M059J (cell line): ENCODE measurements around a stretch of chr21.

- RAMPAGE, long total RNA: no peak
Observed at GRCh38 chr21:35256443-35257068, 207.5 kb upstream of the RUNX1 start.

- RAMPAGE, long total RNA: no peak
Observed at GRCh38 chr21:35324801-35325347, 275.8 kb upstream of the RUNX1 start.

DNA sequence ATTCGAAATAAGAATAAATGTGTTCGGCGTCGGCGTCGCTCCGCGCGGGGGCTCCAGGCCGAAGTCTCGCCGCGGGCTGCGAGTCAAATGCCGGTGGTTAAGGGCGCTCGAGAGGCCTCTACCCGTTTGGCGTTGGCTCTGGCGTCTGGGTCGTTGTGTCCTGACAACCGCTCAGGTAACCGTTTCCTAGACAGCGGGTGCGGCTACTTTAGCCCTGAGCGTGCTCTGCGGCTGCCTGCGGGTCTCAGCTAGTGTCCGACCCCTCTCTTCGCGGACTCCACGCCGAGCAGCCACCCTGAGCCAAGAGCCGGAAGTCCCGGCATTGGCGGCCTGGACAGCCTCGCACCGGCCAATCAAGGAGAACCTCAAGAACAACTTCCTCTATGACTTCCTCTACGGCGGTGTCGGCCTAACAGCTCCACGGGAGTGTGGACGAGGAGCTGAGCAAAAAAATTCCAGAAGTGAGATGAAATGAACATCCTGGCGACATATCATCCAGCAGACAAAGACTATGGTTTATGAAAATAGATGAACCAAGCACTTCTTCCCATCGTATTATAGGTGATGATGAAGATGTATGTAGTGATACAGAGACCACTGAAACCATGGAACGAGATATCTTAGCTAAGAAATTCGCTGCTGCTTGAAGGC, 173.3 kb downstream of the SETD4 start:
- RAMPAGE, long total RNA: no peak

- RAMPAGE, long total RNA: no peak
Observed at GRCh38 chr21:36004909-36005831, 55.2 kb downstream of the SETD4 start.

- RAMPAGE, long total RNA: no peak
Observed at GRCh38 chr21:36337643-36338182, 17.7 kb downstream of the MORC3 start.

DNA sequence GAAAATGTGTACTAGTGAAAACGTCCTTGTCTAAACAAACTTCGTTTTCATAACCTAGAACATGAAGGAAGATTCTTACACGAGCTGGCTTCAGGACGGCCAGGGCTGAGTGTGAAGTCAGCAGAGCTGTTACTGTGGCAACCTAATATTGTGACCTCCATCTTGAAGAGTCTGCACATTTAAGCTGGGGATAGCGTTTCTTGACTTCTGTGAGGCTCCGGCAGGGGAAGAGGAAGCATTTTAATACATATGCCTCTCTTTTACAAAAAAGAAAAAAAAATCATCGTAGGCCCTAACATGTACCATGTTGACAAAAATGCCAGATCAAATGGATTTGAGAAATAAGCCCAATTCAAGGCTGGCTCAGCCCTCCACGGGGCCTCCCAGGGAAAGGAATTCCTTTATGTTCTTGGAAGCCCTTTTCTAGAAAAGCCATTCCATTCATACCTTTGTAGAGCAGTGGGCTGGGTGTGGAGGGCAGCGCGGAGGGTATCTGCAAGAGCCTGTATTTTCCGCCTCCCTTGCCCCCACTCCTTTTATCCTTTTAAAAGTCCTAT, 51.1 kb downstream of the SIM2 start:
- RAMPAGE, long total RNA: no peak

- RAMPAGE, long total RNA: no peak
Observed at GRCh38 chr21:36788096-36788866, 89.4 kb downstream of the SIM2 start.

- RAMPAGE, long total RNA: no peak
Observed at GRCh38 chr21:36792092-36792894, 93.4 kb downstream of the SIM2 start.

DNA sequence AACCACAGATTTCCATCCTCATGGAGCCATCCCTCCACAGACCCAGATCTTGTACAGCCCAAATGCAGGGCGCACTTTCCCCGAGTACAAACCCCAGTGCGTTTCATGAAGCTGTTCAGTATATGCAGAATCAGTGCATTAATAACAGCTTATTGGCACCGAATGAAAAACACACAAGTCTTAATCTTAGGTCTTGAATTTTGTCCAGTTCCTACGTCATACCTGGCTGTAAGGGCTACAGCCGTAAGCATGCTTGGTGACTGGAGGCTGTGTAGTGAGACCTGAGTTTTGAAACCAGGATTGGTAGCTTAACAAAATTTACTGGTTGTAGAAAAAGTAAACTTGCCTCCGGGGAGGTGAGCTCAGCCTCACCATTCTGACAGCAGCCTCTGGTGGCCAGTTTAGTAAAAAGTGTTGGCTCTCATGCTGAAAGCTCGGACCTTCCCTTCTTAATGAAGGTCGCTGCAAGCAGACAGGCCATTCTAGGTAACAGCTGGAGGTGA, 49.1 kb downstream of the HLCS start:
- RAMPAGE, long total RNA: no peak

DNA sequence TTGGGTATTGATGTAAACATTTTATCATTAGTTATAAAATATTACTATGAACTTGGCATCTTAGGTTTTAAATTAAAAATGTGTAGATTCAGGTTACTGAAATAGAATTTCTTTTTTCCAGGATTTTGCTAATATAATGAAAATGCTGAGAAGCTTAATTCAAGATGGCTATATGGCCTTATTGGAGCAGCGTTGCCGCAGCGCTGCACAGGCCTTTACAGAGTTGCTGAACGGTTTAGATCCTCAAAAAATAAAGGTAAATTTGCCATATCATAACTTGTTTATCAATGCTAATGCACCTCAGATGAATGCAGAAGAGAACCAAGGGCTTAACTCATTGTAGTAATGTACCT, 62.2 kb downstream of the TTC3 start:
- RAMPAGE, long total RNA: no peak

DNA sequence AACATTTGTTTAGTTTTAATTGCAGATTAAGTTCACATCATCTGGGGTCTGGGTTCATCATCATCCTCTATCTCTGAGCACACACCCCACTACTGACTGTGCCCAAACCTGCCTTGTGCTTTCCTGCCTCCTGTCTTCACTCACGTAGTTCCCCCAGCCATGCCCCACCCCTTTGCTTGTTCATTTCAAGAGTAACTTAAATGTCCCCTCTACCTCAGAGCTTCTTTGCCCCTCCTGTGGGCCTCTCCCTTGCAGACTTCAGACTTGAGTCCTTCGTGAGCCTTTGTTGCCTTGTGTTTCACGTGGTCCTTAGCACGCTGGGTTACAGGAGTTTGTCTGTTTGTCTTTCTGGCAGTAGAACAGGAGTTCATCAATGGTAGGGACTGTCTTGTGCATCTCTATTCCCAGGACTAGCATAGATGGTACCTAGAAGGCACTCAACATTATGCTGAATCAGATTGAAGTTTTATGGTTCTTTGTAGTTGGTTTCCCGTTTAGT, 86.0 kb downstream of the TTC3 start:
- RAMPAGE, long total RNA: no peak

- RAMPAGE, long total RNA: no peak
Observed at GRCh38 chr21:37197755-37198560, 69.2 kb downstream of the VPS26C start.

- RAMPAGE, long total RNA: no peak
Observed at GRCh38 chr21:37257152-37257931, 9.8 kb downstream of the VPS26C start.

DNA sequence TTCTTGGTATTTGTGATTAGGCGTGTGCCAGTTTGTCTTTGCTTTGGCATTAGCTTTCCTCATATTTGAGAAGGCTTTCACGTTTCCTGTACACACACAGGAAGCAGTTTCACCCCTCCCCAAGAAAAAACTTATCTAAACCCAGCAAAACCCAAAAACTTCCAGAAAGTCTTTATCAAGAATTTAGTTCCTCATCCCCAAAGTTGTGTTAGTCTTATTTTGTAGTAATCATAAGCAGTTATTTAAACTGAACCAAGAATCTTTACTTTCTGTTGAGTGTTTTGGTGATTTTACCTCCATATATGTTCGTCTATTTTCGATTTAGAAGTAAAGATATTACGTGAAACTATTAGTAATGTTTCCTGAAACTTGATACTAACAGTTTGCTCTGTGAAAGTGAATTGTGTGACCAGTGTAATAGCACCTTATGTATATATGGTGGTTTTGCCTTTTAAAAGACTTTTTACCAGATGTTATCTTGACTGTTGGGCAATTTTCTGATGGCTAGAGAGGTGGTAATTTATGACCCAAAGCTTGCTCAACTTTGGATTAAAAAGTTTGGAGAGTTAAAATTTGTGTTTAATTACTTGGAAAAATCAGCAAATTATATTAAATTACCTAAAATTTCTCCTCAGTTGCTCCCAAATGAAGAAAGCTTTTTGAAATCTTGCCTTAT, 4.1 kb downstream of the DYRK1A start:
- RAMPAGE, long total RNA: no peak

DNA sequence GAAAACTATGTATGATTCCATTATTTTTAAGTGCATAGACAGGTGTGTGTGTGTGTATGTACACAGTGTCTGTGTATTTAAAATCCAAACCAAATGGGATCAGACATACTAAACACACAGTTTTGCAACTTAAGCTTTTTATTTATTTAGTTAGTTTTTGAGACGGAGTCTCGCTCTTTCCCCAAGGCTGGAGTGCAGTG, 10.3 kb downstream of the DYRK1A start:
- RAMPAGE, long total RNA: no peak

- RAMPAGE, long total RNA: no peak
Observed at GRCh38 chr21:37383733-37384243, 17.2 kb downstream of the DYRK1A start.

DNA sequence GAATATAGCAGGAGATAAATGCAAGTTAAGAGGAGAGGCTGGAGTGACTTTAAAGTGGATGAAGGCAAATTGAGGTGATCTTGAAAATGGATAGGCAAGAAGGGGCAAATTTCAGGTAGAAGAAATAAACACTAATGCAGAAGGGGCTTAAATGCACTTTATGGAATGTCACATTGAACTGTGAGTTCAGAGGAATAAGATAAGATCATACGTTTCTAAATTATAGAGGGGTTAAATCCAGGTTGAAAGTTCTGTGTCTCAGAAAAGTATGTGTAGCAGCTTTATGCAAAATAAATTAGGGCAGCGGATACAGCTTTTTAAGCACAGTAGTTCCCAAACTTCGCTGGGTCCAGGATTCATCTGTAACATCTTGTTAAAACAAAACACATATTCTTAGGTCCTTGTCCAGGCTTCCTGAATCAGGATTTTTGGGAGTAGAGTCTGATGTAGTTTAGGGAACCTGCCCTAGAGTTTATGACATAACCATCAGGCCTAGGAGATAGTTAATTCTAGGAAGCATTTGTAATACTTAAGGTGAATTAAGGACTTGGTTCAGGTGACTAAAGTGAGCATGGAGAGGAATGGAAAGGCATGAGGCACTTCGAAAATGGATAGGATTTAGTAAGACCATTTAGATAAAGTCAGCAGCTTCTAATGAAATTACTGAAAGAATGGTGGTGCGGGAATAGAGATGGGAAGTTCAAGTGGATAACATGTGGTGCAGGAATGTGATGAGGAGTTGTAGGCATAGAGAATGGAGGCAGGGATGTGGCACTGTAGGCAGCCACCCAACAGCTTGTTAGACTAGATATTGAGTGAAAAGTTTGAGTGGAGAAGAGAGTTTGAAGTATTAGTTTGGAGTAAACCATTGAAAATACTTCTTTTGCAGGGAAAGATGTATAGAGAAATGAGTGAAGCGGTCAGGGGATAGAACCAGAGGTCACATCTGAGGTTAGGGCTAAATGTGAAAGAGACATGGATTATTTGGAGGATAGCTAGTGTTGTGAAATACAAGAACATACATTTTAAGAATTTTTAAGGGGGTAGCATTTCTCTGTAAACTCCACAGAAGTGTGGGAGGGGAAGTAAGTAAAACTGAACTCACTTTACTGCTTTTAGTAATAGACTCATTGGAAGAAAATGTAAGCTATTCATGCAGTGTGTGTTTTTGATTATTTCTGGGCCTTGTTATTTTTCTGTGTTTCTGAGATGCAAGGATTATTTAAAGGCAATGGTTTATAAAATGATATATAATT, 45.9 kb downstream of the DYRK1A start:
- RAMPAGE, long total RNA: no peak

GRCh38 chr21:37450258-37450962, 83.8 kb downstream of the DYRK1A start:
- RAMPAGE, long total RNA: no peak

GRCh38 chr21:37477931-37478580, 111.5 kb downstream of the DYRK1A start:
- RAMPAGE, long total RNA: no peak

DNA sequence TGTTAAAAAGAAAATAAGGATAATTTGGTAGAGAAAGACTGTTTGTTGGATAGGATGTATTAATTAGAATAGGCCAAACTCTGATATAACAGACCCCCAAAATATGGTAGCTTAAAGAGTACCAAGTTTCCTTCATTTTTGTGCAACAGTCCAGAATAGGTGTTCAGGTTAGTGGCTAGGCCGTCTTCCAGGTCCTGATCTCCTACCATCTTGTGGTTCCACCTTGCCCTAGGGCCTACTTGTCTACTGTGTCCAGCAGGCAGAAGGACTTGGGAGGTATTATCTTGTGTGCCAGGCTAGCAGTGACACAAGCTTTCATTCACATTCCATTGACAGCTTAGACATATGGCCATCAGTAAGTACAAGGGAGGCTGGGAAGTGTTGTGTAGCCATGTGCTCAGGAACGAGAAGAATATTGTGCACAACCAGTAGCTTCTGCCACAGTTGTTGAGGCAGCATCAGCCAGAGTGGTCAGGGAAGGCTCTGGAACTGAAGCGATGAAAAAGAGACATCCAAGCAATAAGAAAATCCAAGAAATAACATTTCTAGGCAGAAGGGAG, 144.0 kb downstream of the DYRK1A start:
- RAMPAGE, long total RNA: no peak